Measurements from ENCODE around the gene SRL.

GRCh38 chr16:3299176-3299901 is 5.9 kb downstream of the TIGD7 start:
- PRO-cap, 4 experiments: no peak in any of the 4 experiments
- RAMPAGE, long total RNA, 4 experiments: no peak in any of the 4 experiments

DNA sequence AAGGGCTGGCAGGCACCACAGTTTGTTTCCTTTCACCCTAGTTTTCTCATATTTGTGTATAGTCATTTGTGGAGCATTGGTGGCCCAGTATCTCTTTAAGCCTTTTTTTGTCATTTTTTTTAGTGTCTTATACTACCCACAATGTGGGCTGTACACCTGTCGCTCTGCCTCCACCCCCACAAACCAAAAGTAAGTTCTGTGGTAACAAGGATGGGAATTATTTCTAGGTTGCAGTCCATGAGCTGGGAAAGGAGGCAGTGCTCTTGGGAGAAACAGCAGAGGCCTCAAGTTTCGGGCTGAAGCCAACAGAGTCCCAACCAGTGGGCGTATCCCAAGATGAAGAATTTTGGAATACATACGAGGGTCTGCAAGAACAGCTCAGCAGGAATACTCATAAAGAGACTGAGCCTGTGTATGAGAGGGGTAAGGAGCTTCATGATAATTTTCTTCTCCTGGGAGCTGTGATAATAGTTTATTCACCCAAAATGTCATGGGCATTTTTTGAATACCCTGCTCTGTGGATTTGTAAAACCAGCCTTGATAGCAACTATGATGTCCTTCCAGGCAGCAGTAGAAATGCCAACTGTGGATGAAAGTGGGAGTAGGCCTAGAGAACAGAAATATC is 6.3 kb downstream of the ZNF75A start:
- PRO-cap, 4 experiments: no peak in any of the 4 experiments
- RAMPAGE, long total RNA, 4 experiments: no peak in any of the 4 experiments

- PRO-cap, 4 experiments: no peak in any of the 4 experiments
- RAMPAGE, long total RNA, 4 experiments: no peak in any of the 4 experiments
These were observed 7.7 kb downstream of the ZNF597 start for GRCh38 chr16:3435575-3436131.

GRCh38 chr16:3469717-3470016 is 25.6 kb downstream of the C16orf90 start:
- PRO-cap, 4 experiments: no peak in any of the 4 experiments
- RAMPAGE, long total RNA, 4 experiments: no peak in any of the 4 experiments

DNA sequence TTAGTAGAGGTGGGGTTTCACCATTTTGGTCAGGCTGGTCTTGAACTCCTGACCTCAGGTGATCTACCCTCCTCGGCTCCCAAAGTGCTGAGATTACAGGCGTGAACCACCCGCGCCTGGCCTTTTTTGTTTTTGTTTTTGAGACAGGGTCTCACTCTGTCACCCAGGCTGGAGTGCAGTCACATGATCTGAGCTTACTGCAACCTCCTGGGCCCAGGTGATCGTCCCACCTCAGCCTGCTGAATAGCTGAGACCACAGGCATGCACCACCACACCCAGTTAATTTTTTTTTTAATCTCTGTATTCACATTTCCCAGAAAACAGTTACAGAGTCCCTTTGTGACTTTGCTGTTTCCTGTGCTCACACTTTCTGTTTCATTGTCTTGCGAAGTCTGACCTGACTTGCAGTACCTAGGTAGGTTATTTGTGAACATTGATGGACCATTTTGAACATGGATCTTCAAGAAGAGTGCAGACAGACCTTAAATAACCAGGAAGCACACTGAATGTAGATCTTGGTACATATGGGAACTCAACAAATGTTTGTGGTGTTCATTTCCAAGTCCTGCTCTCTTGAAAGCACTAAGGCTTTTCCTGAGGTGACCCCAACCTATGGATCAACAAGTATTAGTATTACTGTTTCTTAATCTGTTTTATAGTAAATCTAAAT is 2.8 kb downstream of the CLUAP1 start:
- PRO-cap, 4 experiments: peak in 1 of 4 experiments; most common plus-strand start position 378 of the sequence (in 1); most common minus-strand start position 123 of the sequence (in 1)
- RAMPAGE, long total RNA, 4 experiments: no peak in any of the 4 experiments

GRCh38 chr16:3590677-3591701 is 13.8 kb upstream of the NLRC3 start:
- PRO-cap, 4 experiments: no peak in any of the 4 experiments
- RAMPAGE, long total RNA, 4 experiments: no peak in any of the 4 experiments

- PRO-cap, 4 experiments: no peak in any of the 4 experiments
- RAMPAGE, long total RNA, 4 experiments: no peak in any of the 4 experiments
These were observed 13.7 kb upstream of the DNASE1 start for GRCh38 chr16:3640719-3641348.

GRCh38 chr16:3664046-3665247 is 10.0 kb downstream of the DNASE1 start:
- PRO-cap, 4 experiments: no peak in any of the 4 experiments
- RAMPAGE, long total RNA, 4 experiments: no peak in any of the 4 experiments

- PRO-cap, 4 experiments: no peak in any of the 4 experiments
- RAMPAGE, long total RNA, 4 experiments: no peak in any of the 4 experiments
These were observed 10.0 kb upstream of the TRAP1 start for GRCh38 chr16:3727275-3727809.

GRCh38 chr16:3952731-3953105 is 72.2 kb upstream of the CREBBP start:
- PRO-cap, 4 experiments: no peak in any of the 4 experiments
- RAMPAGE, long total RNA, 4 experiments: no peak in any of the 4 experiments

GRCh38 chr16:4018432-4018797 is 97.8 kb downstream of the ADCY9 start:
- PRO-cap, 4 experiments: no peak in any of the 4 experiments
- RAMPAGE, long total RNA, 4 experiments: no peak in any of the 4 experiments

DNA sequence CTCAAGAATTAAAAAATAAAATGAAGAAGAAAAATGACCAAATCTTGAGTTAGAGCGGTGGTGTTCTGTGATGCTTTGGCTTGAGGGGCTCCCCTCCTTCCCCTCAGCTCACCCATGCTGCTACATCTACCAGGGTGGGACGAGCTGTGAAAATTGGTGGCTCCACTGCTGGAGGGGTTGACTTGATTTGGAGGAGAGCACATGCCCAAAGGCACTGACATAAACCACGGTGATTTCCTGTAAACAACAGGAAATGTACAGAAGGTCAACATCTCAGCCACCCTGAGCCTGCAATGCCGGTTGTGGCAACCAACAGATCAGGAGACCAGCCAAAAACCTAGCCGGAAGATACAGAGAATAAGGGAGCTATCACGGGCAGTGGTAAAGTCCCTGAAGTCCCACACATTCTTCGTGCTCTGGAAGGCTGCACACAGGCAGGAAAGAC is 56.3 kb downstream of the ADCY9 start:
- PRO-cap, 4 experiments: peak in 1 of 4 experiments; most common plus-strand start position 320 of the sequence (in 1); most common minus-strand start position 155 of the sequence (in 1)
- RAMPAGE, long total RNA, 4 experiments: no peak in any of the 4 experiments

DNA sequence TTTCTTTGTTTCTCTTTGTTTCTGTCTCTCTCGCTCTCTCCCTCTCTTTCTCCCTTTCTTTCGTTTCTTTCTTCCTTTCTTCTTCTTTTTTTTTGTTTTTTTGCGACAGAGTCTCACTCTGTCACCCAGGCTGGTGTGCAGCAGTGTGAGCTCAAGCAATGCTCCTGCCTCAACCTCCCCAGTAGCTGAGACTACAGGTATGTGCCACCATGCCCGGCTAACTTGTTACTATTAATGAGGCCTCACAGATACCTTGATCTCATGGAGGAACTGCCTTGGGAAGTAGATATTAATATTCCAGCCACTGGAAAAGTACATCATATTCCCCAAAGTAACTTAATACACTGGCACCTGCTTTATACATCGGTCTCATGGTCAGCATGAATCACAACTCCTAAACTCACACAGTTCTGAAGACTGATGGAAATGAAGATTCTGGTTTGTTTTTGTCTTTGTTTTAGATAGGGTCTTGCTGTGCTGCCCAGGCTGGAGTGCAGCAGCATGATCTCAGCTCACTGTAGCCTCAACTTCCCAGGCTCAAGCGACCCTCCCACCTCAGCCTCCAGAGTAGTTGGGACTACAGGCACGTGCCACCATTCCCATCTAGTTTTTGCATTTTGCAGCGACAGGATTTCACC is 28.3 kb downstream of the ADCY9 start:
- PRO-cap, 4 experiments: no peak in any of the 4 experiments
- RAMPAGE, long total RNA, 4 experiments: start-site peak on the minus strand in 1 of 4 experiments, centred at position 200 of the sequence, 6 reads per replicate

- PRO-cap, 4 experiments: no peak in any of the 4 experiments
- RAMPAGE, long total RNA, 4 experiments: no peak in any of the 4 experiments
These were observed 2.0 kb downstream of the ADCY9 start for GRCh38 chr16:4113897-4114984.

DNA sequence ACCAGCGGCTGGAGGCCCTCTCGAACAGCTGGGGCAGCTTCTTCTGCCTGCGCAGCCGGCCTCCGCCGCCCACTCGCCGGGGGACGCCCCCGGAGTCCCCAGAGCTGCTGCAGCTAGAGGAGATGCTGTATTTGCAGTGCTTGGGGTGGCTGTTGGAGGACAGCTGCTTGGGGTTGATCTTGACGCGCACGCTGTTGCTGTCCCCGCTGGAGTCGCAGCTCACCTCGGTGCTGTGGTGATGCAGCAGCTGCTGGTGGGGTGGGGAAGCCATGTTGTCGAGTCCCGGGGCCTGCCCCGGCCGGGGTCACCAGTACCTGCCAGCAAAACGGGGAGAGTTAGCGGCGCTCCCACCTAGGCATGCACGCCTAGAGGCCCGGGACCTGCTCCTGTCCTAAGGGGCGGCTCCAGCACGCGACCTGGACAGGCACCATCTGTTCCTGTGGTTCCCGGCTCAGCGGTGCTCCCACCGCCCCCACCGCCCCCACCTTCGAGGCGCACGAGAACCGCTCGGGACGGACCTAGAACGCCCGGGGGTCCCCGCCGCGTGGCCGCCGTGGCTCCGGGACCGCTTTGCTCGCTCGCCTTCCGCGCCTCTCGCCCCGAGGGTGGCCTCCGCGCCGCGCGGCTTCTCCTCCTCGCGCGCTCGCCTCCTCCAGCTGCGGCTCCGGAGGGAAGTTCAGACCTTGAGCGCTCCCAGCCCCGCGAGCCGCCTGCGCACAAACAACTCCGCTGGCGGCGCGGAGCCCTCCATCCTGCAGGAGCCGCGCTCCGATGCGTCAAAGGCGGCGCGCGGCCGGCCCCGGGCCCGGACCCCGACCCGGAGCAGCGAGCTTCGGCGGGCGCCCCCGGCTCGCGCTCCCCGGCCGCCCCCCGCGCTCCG is 830 bp downstream of the ADCY9 start:
- PRO-cap, 4 experiments: peak in 4 of 4 experiments; most common plus-strand start position 723 of the sequence (in 2); most common minus-strand start position 658 of the sequence (in 3)
- RAMPAGE, long total RNA, 4 experiments: no peak in any of the 4 experiments

DNA sequence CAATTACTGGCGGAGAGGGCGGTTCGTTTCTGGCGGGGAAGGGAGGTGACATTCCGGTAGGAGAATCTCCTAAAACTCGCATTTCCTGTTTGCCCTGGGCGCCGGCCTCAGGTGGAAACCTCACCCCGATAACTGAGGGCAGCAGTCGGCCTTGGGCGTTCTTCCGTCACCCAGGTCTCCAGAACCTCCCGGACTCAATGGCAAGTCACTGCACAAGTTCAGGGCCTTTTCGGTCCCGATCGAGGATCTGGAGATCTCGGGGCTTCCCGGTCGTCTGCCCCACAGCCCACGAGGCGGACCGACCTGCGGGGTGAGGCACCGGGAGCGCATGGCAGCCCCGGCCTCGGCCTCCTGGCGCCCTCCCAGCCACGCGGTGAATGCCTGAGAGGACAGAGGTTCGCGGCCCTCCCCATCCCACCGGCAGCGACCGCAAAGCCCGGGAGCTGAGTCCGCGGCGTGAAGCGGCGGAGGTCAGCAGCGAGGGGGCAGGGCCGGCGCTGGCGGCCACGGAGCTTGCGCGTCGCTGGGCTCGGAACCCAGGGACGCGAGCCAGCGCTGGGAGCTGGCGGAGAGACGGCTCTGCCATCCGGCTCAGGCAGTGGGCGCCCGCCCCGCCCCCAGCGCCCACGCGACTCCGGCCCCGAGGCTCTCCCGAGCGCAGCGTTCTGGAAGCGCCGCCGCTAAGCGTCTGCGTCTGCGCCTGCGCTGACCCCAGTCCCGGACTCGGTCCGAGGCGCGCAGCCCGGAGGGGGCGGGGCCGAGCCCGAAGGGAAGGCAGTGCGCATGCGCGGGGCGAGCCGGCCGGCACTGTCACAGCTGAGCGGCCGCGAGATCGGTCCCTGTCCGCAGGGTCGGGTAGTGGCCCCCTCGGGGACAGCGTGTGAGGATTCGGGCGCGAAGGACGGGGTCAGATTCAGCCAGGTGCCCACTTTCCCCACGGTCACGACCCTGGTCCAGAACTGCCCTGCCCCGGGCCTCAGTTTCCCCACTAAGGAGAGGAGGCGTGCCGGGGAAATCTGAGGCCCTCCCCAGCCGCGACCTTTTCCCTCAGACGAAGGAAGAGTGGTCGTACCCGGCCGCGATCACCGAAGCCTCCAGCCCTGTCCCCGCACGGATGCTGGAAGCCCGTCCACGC is 58.2 kb downstream of the SRL start:
- PRO-cap, 4 experiments: peak in 4 of 4 experiments; most common plus-strand start position 807 of the sequence (in 4); most common minus-strand start position 667 of the sequence (in 3)
- RAMPAGE, long total RNA, 4 experiments: no peak in any of the 4 experiments

DNA sequence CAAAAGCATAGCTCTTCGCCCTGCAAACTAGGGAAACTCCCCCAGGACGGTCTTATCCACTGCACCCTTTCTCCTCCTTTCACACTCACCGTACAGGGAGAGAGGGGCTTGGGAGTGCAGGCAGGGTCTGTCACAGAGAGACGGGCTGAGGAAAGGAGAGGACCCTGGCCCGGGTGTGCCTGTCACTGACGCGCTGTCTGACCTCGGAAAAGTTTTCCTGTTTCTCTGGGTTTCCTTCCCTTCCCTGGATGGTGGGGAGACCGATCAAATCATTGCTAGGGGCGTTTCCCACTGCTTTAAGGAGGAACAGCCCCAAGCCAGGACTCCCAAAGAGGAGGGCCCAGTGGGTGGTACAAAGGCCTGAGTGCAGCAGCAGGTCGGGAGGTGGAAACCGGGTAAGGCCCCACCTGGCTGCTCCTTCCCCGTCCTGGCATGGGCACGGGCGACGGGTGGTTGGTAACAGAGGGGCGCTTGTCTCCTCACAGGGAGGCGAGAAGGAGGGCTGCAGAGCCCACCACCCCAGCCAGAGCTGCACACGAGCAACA is 2.3 kb downstream of the SRL start:
- PRO-cap, 4 experiments: peak in 4 of 4 experiments; most common plus-strand start position 343 of the sequence (in 2); most common minus-strand start position 199 of the sequence (in 2)
- RAMPAGE, long total RNA, 4 experiments: start-site peak on the minus strand in 4 of 4 experiments, centred at positions 193 to 202 of the sequence, 25 to 42 reads per replicate

DNA sequence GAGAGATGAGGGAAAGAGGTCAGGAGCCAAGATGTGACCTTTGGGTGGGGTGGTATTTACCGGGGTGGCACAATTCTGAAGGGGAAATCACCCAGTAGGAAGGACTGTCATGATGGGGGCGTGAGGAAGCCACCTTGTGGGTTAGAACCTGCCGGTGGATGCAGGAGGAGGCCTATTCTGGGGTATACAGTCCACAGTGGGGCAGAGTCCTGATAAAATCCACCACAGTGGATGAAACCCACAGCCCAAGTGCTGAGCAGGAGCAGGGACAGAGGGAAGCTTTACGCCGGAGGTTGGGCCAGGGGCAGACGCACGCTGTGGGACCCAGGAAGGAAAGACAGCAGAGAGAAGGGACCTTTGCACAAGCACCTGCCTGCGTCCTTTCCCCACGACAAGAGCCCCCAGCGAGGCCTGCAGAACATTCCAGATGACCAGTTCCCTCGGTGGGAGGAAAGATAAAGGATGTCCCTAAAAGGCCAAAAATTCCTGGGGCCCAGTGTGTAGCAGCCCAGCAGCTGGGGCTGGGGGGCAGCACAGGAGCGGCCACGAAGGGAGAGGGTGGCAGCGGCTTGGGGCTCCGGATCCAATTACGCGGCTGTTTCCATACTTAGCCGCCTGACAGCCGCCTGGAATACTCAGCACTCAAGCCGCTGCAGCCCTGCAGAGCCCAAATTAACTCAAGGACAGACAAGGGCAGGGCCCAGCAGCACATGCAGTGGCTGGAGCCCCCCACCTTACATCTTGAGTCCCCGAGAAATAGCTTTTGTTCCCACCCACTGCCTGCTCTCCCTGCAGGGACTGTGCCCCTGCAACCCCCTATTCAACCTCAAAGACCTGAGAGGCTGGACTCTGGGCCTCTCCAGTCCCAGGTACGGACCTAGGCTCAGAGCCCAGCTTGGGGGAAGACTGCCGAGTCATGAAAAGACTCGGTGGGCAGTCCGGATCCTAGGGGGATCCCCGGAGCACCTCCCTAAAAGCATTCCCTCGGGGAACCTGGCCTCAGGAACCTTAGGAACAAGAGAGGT is 1.3 kb downstream of the SRL start:
- PRO-cap, 4 experiments: no peak in any of the 4 experiments
- RAMPAGE, long total RNA, 4 experiments: no peak in any of the 4 experiments

- PRO-cap, 4 experiments: peak in 1 of 4 experiments; most common minus-strand start chr16:4241725 (in 1)
- RAMPAGE, long total RNA, 4 experiments: no peak in any of the 4 experiments
These were observed at the start of gene SRL for GRCh38 chr16:4241508-4242478. Gene SRL (minus strand): TSS chr16:4242080.

GRCh38 chr16:4260046-4260779 is 12.6 kb downstream of the TFAP4 start:
- PRO-cap, 4 experiments: no peak in any of the 4 experiments
- RAMPAGE, long total RNA, 4 experiments: no peak in any of the 4 experiments

Measured in spleen (tissue), 7 donors.